Hepatocyte (in vitro differentiated cells and primary cell): ENCODE measurements around a stretch of chr3.

DNA sequence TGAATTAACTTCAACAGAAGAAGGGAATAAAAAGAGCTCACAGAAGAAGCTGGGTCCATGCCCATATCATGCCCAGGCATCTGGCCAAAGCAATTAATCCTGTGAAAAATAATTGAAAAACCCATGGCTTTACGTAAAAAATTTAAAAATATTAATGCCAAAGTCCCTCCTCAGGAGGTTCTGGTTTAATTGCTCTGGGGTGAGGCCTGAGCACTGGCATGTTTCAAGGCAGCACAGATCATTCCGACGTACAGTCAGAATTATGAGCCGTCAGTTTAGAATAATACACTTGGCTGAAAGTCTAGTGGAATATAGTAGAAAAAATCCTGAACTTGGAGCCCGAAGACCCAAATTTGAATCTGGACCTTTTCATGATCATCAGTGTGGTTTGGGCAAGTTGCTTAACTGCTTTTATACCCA, 2.1 kb downstream of the MASP1 start:
- RAMPAGE, long total RNA = no peak
- RRBS = no CpG with 5 or more reads among the region's 5 CpGs

DNA sequence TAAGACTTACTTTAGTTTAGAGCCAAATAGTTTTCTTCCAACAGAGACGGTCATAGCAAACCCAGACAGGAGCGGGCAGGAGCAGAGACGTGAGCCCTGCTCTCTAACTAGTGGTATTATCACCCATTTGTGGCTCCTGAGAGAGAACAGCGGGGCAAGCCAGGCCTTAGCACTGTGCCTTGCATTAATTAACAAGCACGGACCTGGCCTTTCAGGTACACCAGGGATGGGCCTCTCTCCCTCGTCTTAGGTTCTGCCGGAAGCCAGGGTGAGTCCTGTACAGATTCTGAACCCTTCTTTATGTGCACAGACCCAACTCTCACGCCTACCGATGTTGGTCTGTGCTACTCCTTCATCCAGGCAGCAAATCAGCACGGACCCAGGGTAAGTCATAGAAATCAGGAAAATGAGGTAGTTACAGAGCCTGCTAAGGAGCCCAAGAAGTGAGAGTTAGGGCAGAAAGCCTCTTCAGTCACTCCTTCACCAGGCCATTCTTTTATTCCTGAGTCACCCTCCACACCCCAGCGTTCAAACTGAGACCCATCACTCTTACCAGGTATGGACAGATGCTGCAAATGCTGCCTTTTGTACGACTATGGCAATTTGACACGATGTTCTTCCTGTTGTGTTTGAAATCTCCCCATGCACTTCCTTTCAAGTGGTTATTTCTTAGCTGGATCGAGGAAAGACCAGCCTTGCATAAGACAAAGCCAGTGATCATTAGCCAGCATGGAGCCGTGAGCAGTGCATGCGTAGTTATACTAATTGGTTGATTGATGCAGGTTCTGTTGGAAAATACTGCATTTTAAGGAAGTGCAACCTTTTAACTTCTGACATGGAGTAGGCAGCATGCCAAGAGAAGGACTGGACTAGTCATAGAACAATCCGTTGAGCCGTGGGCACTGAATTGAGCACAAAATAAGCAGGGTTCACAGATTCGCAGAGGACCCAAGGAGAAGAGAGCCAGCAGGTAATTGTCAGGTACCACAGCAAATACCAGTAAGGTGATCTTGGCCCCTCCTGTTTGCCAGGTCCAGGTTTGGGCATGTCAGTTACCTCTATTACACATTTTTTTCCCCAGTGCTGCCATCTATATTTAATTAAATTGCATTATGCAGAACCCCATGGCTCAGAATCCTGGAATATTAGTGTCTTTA, 28.7 kb upstream of the BCL6 start:
- RAMPAGE, long total RNA = no peak
- RRBS = no CpG with 5 or more reads among the region's 19 CpGs

DNA sequence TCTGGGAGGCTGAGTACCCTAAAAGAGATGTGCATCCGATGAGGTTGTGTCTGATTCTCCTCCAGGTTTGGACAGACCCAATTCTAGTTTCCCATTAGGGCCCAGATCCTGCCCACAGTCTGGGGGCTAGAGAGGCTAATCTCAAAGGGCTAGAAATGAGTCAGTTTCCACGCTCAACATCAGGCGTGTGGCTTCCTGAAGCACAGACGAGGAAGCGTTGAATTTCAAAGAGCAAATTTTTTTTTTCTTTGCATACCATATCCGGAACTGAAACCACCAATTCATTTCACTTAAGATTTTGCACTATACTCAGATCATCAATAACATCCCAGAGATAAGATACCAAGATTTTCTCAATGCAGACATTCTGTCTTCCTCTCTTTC, 173.8 kb upstream of the BCL6 start:
- RAMPAGE, long total RNA = no peak
- RRBS = no CpG with 5 or more reads among the region's 6 CpGs

- RAMPAGE, long total RNA = no peak
- RRBS = no CpG with 5 or more reads among the region's 11 CpGs
Measured at GRCh38 chr3:188077098-188077881, 76.7 kb upstream of the LPP start.

GRCh38 chr3:188177109-188177549, 23.2 kb downstream of the LPP start:
- RAMPAGE, long total RNA = no peak
- RRBS = no CpG with 5 or more reads among the region's 3 CpGs

DNA sequence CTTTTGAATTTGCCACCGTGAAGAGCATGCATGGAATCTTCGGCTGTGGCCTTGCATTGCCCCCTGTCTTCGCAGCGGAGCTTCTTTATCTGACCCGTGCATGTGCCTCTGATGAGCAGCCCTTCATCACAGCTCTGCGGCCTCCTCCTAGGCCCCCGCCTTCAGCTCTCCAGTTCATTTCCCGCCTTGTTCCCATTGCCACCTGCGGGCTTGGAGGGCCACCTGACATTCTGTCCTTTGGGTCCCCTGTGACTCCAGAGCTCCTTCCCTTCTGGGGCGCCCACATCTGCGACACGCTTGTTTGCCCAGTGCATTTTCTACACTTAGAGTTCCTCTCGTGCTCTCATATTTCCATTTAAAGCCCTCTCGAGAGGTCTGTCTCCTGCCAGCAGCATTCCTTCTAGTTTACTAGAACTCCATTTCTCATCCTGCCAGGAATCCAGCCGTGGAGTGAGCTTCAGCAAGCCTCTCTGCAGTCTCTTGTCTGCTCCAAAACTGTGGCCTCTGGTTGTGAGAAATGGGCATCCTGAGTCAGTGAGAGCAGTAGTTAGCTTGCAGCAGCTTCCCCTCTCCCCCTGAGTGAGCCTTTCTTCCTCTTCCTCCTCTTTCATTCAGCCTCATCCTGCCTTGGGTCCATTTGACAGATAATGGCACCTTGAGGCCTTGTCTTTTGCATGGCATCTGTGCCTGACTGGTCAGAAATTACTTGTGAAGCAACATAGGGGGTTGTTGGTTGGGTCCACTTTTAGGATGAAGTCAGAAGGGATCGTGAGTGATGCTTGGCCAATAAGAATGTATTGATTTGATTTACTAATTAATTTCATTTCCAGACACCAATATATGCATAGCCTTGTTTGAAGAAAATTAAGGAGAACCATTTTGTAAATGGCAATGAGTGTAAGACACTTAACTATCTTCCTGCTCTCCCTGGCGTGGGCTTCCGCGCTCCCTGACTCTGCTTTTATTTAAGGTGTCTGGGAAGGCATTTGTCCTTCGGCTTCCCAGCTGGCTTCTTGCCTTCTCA, 25.6 kb downstream of the LPP start:
- RAMPAGE, long total RNA = no peak
- RRBS = no CpG with 5 or more reads among the region's 20 CpGs

GRCh38 chr3:188189383-188189986, 35.5 kb downstream of the LPP start:
- RAMPAGE, long total RNA = no peak
- RRBS = no CpG with 5 or more reads among the region's 7 CpGs

DNA sequence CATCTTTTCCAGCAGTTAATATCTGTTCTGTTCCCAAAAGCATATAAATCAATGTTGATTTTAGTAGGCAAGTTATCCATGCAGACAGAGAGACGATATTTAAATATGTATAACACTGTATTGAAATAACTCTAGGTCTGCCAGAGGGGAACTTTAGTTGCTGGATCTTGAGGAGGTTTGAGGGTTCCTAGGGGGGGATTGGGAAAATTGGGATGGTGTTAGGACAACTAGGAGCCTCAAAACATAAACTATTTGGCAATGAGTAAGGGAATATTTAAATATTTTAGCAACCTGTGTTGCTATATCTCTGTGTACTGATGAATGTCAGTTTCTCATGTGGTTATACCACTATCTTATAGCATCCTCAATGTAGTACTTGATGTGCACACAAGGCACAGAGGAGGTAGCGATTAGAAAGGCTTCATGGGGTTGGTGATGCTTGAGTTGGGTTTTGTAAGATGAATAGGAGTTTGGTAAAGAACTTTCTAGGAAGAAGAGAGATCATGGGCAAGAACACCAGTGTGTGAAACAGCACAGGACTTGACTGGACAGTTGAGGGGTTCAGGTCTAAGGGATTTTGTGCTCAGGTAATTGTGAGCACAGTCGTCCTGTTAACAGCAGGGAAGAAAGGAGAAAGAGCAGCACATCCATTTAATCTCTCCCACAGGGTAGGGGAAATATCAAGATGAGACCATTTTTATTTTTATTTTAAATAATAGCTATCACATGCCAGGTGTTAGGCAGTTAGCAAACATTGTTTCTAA, 38.0 kb downstream of the LPP start:
- RAMPAGE, long total RNA = no peak
- RRBS = no CpG with 5 or more reads among the region's 3 CpGs

GRCh38 chr3:188198586-188199340, 44.8 kb downstream of the LPP start:
- RAMPAGE, long total RNA = no peak
- RRBS = no CpG with 5 or more reads among the region's 10 CpGs

DNA sequence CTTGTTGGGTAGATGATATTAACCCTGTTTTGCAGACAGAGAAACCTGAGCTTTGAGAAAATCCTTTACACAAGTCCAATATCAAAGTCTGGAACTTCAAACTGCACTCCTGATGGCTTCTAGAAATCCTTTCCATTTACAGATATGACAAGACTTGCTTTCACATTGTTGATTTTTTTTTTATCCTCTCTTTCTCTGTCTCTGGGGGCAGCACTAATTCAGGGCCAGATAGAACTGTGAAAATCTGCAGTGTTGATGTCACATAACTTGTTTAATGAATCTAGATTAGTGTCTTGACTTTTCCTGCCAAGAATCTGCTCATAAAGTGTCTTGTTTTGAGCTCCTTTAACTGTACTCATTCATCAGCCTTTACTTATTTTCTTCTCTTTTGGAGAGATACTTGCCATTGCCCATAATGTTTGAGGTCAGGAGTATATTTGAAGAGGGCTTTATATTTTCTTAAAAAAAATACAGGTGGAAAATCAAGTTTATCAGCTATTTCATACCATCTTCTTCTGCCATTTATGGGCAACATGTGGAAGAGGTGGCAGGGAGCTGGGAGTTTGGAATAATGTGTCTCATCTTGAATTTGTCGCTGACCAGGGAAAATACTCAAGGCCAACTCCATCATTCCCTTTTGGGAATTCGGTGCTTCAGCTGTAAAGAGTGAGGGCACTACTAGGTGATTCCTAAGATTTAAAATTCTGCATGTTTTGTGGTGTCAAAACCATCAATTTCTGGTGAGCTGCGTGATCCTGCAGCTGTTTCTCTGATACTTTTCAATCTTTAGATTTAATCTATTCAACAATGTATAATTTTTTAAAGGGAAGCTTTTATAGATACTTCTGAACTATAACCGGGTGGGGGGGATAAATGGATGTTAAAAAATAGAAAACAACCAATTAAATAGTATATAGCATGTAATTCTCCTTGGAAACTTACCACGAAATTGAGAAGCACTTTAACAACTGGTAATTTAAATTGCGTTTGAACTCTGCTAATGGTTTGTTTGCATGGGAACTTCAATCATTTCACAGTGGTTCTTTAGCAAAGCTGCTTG, 68.8 kb downstream of the LPP start:
- RAMPAGE, long total RNA = no peak
- RRBS = no CpG with 5 or more reads among the region's 6 CpGs

DNA sequence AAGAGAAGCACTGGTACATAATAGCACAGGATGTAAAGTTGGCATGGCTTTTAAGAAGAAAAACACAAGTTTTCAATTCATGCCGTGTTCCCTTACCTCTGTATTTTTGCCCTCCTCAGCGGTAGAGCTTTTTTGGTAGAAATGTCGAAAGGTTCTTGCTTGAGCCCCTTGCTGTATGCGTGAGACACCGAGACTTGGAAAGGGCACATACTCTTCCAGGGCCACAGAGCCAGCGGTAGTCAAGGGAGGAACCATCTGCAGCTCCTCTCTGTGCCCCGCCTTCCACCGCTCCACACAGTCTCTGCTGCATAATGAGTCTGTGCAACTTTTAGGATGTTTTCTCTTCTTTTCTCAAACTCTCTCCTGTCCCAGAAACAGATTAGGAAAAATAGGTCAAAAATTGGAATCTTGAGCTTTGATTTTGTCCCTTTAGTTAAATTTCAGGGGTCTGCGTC, 77.5 kb downstream of the LPP start:
- RAMPAGE, long total RNA = no peak
- RRBS = no CpG with 5 or more reads among the region's 9 CpGs

- RAMPAGE, long total RNA = no peak
- RRBS = no CpG with 5 or more reads among the region's 6 CpGs
Measured at GRCh38 chr3:188240485-188240876, 86.5 kb downstream of the LPP start.

DNA sequence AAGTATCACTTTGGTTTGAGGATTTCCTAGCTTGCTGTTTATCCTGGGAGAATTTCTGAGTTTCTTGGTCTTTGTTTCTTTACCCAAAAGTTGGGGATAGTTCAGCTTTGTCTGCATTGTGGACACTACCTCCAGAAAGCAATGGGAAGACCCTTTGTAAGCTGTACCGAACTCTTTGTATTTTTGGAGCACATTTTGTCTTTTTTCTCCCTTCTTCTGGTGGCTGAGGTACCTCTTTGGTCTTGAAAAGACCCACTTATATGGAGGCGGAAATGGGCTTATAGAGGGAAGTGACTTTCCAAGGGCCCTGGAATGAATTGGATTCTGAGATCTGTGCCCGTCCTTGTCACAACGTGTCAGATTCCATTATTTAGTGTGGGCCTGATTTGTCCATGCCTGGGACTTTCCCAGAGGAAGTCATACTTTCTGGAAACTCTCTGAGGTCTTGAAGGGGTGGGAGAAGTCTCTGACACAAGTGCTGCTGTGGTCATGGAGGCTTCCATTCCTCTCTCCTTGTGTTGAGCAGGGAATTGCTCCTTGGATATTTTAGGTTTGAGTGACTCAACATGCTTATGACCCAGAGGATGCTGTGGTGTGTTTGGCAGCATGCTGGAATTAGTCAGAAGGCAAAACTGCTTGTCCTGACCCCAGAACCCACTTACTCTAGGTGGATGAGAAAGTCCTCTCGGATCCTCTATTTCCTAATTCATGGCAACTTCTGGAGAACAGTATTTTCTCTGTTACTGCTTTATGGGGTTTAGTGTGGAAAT, 132.0 kb downstream of the LPP start:
- RAMPAGE, long total RNA = no peak
- RRBS = no CpG with 5 or more reads among the region's 5 CpGs

DNA sequence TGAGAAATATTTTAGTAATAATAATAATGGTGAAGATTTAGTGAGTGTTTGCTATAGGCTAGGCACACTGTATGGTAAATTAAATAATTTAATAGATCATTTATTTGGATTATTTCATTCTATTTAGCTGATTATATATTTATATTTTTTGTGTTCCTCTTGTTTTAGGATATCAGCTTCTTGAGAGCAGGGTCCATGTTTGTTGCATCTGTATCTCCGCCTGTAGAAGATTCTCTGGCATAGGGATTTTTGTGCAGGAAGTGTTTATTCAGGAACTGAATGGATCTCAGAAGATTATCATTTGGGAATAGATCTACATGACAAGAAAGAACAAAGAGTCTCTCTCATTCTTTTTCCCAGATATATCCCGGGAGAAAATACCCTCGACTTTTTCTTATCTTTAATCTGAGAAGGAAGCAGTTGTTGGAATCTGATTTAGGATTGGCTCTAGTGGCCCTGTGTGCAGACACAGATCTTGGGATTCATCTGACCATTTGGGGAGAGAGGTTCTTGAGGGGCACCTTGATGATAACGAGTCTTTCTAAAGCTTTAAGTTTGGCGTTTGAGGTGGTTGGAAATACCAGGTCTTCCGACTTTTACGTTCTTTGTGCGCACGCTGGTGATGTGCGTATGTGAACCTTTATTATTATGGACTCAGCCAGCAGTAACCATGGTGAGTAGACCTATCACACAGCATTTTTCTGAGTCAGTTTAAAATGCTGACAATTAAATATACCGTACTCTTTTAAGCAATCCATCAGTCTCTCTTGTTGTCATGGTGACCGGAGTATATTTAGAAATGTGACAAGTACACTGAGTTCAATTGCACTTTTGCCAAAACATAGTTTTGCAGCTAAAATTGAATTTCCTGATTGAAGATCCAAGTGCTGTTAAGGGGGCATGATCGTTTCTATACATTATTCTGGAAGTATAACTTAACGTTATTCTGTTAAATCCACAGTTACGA, 171.9 kb downstream of the LPP start:
- RAMPAGE, long total RNA = no peak
- RRBS = no CpG with 5 or more reads among the region's 15 CpGs

GRCh38 chr3:188351846-188352353, 197.9 kb downstream of the LPP start:
- RAMPAGE, long total RNA = no peak
- RRBS = no CpG with 5 or more reads among the region's 9 CpGs

DNA sequence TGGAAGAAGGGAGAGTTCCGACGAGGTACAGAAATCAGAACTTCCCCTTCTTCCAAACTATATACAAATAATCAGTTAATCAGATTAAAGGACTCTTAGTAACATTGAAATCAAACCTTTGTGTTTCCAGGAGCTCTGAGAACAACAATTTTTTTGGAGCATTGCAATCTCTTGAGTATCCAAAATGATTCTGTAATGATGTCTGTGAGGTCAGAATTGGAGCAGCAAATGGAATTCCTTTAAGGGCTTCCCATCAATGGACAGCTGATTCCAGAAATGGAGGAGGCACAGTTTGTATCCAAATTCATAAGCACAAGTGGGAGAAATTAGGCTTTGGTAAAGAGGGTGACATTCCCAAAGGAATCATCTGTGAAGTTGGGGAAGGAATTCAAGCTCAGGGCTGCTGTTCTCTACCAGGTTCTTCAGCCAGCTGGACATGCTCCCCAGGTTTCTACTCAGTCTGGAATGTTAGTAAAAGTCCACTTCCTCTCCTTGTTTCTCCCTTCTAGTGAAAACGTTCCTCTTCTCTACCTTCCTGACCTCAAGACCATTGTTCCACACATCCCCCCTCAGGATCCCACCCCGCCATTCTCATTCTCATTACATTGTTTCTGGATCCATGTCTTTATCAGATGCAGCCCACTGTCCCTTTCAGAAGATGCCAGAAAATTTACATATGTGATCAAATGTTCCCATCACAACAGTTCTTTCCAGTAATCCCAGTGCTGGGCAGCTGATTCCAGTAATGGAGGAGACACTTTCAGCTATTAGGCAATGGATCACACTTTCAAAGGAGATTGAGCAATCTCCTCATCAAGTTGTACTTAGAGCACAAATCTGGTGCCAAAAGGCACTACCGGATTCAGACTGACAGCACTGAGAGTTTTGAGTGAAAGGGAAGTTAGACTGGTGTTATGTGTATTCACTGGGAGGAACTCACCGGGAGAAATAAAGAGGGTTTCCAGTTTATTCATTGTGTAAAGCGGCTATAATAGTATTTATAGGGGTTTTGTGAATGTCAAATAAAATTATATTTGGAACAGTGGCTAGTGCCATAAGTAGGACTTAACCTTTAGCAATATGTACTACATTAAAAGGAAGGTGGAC, 391.3 kb upstream of the TPRG1 start:
- RAMPAGE, long total RNA = no peak
- RRBS = 15% methylated on average over 1 of the region's 7 CpGs

DNA sequence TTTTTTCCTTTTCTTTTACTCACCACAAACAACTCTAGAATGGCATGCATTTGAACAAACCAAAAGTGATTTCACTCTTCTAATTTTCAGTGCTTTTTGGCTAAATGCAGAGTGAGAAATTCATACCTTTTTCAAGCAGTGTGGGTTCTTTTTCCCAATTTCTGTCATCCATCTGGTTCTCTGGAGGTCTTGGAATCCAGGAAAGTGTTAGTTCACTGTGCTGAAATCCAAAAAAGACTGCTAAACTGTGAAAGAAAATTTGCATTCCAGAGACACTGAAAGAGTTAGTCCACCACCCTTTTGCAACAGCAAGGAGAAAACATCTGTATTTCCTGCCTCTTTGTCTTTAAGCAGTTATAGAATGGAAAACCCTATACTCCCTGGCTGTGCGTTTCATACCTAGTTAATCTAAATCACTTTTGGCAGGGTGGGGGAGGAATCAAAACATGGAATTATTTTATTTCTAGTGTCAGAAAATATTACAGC, 317.9 kb upstream of the TPRG1 start:
- RAMPAGE, long total RNA = no peak
- RRBS = no CpG with 5 or more reads among the region's 1 CpG

- RAMPAGE, long total RNA = no peak
- RRBS = no CpG with 5 or more reads among the region's 1 CpG
Measured at GRCh38 chr3:188879241-188879836, 292.4 kb upstream of the TPRG1 start.

DNA sequence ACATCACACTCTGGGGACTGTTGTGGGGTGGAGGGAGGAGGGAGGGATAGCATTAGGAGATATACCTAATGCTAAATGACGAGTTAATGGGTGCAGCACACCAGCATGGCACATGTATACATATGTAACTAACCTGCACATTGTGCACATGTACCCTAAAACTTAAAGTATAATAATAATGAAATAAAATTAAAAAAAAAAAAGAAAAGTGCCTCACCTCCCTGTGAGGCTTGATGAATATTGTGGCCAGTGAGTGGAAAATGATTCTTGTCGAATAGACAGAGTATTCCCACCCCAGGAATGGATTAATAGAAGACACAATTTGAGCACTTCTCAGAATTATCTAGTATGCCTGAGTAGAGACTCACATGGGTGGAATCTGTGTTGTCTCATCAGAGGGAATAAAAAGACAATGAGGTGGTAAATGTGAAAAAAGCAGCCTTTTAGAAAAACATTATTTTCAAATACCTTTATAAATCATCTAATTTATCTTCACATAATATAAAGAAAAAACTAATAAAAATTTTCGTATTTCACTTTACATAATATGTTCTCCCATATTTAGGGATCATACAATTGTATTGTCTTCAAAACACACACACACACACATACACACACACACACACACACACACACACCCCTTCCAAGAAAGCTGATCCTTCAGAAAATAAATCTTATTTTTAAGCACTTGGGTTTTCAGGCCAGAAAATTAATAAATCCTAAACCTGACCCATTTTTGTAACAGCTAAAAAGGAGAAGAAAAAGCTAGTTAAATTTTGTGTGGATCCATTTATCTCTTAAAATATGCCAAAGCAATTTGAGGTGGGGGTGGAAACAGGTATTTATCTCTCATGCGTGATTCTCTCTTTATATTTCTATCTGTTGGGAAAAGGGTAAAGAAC, 285.4 kb upstream of the TPRG1 start:
- RAMPAGE, long total RNA = no peak
- RRBS = no CpG with 5 or more reads among the region's 4 CpGs

DNA sequence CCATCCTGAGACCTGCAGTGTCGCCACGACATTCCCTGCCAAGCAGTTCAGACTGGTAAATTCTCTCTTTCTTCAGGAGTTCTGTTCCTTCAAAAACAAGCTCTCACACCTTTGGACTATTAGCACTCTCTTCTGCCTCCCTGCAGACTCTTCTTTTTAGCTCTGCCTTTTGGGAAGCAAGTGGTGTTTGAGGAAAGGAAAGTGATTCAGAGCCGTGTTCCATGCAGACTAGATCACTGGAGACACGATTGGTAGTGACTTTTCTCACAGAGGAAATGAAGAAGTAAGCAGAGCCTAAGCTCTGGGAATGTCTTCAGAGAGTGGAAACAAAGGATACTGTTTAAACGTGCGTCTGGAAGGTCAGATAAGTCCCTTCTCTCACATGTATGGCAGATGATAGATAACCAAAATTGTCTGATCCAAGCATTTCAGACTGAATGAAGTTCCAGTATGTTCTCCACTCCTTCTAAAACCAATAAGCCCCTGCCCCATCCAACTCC, 270.6 kb upstream of the TPRG1 start:
- RAMPAGE, long total RNA = no peak
- RRBS = no CpG with 5 or more reads among the region's 6 CpGs